Neutrophil (primary cell): Measurements from ENCODE around the genes MEIS3 and TPRX2.

DNA sequence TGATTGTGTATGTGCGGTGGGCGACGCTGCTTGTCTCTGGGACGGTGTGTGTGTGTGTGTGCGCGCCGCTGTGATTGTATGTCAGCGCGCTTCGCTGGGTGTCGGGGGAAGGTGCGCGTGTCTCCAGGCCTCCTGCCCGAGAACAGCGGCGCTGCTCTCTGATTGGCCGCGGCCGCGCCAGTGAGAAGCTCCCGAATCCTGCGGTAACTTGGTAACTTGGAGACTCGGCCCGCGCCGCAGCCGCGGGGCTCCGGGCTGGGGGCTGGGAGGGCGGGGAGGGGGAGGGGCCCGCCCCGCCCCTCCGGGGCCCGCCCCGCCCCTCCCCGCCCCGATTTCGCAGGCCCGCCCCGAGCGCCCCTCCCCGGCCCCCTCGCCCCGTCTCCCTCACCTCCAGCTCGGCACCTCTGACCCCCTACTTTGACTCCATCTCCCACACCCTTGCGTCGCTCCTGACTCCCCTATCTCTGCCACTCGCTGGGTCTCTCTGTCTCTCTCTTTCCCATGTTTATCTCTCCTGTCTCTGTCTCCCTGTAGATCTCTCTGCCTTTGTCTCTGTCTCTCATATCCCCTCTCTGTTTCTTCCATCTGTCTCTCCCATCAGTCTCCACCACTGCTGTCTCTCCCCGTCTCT, 12.1 kb upstream of the BBC3 start:
- PRO-cap, result no peak

DNA sequence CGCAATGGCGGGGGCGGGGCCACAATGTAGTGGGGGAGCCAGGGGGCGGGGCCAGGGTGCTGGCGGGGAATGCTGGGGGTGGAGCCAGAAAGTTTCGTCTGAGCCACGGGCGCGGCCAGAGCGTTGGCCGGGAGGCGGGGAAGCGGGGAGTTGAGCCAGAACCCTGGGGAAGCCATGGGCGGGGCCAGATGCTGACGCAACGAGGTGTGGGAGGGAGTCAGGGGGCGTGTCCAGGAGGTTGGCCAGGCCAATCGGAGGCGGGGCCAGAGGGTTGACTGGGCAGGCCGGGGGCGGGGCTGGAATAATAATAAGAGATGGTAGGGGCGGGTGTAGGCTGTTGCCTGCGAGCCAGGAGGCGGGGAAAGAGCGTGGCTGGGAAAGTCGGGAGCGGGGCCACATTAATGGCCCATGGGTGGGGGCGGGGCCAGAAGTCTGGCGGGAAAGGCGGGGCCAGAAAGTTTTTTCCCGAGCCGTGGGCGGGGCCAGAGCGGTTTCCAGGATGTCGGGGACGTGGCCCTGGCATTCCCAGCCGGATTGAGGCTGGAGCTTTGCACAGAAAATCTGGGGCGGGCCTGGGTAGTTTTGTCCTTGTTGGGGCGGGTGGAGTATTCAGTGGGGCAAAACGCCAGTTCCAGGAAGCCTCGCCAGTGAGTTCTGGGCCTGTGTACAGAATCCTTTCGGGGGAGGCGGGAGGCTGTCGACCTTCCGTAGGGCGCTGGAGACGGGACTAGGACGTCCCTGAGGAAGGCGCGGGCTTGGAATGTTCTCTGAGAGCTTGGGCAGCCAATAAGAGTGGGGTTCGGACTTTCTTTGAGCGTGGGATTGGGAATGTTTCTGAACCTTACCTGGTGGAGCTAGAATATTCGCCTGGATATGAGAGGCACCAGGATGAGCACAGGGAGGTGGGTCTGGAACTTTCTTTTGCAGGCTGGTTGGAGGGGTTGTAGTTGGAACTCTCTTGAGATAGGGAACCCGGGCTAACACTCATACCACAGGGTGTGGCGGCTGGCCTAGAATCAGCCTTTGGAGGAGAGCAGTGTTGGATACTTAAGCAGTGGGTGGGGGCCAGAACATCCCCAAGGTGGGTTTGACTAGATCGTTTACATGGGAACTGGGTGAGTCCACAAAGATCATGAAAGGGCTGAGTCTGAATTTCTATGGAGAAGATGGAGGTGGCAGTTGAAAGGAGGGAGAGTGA, 1.1 kb downstream of the CCDC9 start:
- PRO-cap, result unidirectional peak, plus-strand start at position 123 of the sequence; unidirectional peak, plus-strand start at position 369 of the sequence

DNA sequence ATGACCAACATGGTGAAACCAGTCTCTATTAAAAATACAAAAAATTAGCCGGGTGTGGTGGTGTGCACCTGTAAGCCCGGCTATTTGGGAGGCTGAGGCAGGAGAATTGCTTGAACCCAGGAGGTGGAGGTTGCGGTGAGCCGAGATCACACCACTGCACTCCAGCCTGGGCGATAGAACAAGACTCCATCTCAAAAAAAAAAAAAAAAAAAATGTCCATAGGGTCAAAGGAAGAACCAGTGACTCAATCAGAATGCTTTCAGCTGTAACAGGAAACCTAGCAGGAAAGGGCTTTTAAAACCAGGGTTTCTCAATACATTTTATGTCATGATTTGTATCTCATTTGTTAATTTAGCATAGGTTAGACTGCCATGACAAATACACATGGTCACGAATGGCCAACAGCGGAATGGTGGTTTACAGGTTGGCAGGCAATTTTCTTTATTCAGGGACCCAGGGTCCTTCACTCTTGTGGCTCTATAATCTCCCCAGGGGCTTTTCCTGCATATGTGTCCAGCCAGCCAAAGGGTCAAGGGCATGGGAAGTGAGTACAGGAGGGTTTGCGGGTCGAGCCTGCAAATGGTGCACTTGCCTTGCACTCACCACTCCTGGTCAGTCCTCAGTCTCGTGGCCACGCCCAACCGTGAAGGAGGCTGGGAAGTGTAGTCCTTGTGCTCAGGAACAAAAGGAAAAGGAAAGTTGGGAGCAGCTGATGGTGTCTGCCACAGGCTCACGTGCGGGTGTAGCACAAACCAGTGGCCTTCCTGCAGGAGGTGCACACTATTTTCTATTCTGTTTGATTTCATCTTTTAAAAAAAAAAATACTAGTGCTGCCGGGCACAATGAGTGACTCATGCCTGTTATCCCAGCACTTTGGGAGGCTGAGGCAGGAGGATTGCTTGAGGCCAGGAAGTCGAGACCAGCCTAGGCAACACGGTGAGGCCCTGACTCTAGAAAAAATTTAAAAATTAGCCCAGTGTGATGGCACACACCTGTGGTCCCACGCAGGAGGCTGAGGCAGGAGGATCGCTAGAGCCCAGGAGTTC, 14.8 kb downstream of the DHX34 start:
- PRO-cap, result no peak

GRCh38 chr19:47414409-47415119, 4.8 kb downstream of the MEIS3 start:
- PRO-cap, result no peak

- PRO-cap, result no peak
Measured at GRCh38 chr19:47419380-47420156, at the start of gene MEIS3. MEIS3 (minus strand) TSS chr19:47419527.

DNA sequence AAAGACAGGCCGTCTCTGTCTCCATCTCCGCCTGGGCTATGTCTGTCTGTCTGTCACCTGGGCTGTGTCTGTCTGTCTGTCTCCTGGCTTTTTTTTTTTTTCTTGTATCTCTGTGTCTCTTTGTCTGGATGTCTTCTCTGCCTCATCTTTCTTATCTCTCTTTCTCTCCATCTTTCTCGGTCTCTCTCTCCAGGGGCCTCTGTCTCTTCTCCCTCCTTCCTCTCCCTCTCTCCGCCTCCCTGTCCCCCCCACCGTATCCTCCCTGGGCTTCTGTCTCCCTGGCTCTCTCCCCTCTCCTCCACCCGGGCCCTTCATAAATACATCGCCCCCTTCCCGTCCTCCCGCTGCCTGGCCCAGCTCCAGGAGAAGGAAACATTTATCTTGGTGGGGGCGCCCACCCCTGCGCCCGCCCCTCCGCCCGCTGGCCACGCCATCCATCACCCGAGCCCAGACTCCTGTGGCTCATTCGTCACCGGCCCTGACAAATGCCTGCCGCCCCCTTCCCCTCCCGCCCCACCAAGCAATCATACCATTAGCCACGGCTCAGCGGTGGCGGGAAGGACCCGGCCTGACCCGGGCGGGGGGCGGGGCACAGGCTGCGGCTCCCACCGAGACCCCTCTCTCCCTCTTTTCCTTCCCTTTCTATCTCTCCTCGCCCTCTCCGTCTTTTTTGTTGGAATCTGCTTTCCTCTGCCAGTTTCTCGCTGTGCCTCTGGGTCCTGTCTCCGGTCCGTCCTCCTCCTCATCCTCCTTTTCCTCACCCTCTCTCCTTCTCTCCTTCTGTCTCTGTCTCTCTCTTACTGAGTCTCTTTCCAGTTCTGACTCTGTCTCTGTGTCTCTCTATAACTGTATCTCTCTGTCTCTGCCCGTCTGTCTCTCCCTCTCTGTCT, 2.6 kb upstream of the MEIS3 start:
- PRO-cap, result no peak

DNA sequence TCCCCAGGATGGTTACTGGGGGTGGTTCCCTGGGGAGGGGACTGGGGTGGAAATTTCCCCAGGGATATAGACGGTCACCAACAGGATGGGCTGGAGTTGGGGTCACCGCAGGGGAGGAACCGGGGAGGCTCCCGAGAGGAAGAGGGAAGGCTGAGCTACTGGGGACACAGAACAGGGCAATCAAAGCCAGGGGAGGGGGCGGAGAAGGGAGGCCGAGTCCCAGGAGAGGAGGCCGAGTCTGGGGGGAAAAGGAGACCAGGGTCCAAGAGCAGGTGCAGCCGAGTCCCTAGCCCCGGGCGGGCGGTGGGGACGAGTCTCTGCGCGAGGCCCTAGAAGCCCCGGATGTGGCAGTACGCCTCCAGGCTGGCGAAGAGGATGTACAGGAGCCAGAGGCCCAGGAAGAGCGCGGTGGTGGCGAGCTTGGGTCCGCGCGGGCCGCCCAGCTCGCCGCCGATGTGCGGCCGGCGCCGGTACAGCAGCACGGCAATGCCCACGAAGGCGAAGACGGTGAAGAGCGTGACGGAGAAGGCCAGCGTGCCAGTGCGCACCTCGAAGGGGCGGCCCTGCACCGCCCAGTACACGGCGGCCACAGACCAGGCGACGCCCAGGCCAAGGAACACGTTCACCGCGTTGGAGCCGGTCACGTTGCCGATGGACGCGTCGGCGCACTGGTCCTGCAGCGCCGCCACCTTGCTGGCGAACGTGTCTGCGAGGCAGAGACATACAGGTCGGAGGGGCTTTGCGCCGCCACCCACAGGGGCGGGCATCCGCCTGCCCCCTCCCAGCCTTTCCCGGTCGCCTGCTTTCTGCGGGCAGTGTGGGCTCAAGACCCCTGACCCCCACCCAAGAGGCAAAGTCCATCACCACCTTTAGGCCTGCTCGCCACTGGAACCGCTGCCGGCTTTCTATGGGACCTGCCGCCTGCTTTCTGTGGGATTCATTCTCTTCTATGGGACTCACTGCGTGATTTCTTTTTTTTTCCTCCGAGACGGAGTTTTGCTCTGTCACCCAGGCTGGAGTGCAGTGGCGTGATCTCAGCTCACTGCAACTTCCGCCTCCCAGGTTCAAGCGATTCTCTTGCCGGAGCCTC, 10.8 kb upstream of the MEIS3 start:
- PRO-cap, result no peak

GRCh38 chr19:47499963-47500822, 14.7 kb downstream of the NAPA start:
- PRO-cap, result no peak

- PRO-cap, result no peak
Measured at GRCh38 chr19:47500971-47501883, 13.6 kb downstream of the NAPA start.

- PRO-cap, result no peak
Measured at GRCh38 chr19:47581446-47582112, 8.6 kb upstream of the ZNF541 start.

GRCh38 chr19:47607850-47608793, 812 bp upstream of the BICRA start:
- PRO-cap, result unidirectional peak, plus-strand start at chr19:47608204; unidirectional peak, minus-strand start at chr19:47608627

DNA sequence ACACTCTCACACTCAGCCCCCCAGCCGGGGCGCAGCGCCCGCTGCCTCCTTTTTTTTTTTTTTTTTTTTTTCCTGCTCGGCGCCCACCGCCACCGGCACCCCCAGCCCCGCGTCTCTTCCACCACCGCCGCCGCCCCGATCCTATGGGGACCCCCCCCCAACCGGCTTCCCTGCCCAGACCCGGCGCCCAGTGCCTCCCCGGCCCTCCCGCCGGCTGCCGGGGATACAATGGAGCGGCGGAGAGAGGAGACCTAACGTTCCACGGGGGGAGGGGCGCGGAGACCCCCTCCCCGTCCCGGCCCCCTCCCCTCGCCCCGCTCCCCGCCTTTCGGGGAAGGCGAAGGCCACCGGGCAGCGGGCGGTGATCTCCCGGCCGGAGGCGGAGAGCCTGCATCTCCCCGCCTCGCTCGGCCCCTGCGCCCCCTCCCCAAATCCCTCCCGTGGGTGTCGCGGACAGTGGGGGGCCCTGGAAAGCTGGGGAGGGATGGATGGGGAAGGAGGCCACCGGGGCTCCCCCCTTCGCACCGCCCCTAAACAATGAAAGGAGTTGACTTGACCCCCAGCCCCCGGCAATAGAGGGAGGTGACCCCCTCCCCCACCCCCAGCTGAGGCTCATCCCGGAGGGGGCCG, 509 bp downstream of the BICRA start:
- PRO-cap, result no peak

DNA sequence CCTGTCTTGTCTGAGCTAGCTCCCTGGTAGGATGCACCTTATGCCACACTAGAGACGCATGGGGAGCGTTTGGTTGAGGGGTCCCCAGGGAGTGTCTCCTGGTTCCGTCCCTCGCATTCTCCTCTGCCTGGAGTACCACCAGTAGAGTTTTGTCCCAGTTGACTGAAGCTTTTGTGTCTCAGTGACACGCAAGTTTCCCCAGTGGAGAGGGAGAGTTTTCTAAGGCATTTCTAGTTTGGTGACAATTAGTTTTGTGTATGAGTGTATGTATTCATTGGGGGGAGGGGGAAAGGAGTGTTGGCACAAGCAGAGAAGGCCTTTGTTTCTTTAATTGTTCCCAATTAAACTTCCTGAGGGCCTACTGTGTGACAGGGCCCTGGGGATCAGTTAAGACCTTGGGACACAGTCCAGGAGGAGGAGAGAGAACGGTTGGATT, 4.7 kb downstream of the BICRA start:
- PRO-cap, result no peak

DNA sequence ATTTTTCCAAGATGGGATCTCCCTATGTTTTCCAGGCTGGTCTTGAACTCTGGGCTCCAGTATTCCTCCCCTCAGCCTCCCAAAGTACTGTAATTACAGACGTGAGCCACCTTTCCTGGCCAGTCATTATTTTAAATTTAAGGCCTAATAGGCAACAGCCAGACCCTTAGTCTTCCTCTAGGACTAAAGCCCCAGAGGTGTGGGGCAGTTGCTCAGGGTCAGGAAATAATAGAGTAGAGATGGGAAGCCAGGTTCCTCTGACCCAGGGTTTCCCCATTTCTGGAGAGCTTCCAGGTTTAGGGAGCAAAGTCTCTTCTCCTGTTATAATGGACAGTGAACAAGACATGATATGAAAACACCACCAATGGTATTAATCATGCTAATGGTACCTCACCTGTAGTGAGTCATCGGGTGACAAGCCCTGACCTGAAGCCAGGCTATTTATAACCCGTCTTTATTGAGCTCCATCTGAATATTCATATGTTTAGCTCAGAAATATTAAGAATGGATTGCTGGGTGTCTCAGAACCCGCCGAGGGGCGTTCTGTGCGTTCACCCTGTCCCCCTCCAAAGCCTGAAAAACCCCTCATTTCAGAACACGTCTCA, 24.6 kb downstream of the BICRA start:
- PRO-cap, result no peak

DNA sequence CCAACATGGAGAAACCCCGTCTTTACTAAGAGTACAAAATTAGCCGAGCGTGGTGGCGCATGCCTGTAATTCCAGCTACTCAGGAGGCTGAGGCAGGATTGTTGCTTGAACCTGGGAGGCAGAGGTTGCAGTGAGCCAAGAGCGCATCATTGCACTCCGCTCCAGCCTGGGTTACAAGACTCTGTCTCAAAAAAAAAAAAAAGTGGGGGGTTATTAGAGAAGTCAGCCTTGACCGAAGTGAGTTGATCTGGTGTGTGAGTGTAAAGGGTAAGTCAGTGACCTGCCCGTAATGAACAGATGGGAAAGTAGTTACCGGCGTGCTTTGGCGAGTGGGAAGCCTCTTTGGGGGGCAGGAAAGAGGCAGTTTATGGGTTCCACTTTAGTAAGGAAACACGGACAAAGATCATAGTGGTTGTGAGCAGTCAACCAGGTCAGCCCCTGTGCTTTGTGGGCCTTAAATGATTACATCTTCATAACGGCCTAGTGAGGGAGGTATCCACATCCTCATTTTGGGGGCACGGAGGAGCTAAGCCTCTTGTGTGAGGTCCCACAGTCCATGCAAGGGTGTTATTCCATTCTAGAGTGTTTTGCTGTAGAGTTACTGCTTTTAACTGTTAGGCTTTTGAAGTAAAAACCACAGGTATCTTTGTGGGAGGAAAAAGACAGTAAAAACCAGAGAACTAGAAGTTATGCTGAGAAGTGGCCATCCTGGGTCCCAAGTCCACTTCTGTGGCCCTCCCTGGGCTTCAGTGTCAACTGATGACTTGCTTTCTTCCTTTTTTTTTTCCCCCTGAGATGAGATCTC, 3.8 kb downstream of the NOP53 start:
- PRO-cap, result no peak

- PRO-cap, result no peak
Measured at GRCh38 chr19:47773966-47774412, 4.5 kb upstream of the SELENOW start.

DNA sequence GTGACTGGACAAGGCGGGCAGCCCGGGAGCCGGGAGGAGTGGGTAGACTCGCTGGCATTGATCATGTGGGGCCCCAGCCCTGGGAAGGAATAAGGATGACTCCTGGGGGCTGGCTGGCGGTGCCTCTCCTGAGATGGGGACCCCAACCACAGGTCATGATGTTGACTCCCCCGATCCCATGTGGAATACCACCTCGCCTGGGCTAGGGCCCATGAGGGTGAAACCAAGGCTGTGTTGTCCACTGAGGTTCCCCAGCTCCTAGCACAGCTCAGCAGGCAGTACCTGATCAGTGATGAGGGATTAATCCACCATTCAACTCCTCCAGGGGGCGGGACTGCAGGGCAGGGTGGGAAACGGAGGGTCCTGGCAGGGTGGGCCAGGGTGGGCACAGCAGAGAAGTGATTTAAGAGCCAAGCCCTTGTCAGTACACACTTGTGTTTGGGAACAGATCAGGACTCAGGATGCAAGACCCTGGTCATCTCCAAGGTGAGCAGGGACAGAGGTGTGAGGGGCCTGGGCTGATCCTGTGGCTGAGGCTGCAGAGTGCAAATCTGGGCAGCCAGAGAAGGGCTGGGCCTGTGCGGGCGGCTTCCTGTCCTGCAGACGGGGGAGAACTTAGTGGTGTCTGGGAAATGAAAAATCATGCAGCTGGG, at the start of gene TPRX2:
TSS of gene TPRX2 (plus strand) at position 450 of the 653 bp plus-strand sequence.
- PRO-cap, result no peak

DNA sequence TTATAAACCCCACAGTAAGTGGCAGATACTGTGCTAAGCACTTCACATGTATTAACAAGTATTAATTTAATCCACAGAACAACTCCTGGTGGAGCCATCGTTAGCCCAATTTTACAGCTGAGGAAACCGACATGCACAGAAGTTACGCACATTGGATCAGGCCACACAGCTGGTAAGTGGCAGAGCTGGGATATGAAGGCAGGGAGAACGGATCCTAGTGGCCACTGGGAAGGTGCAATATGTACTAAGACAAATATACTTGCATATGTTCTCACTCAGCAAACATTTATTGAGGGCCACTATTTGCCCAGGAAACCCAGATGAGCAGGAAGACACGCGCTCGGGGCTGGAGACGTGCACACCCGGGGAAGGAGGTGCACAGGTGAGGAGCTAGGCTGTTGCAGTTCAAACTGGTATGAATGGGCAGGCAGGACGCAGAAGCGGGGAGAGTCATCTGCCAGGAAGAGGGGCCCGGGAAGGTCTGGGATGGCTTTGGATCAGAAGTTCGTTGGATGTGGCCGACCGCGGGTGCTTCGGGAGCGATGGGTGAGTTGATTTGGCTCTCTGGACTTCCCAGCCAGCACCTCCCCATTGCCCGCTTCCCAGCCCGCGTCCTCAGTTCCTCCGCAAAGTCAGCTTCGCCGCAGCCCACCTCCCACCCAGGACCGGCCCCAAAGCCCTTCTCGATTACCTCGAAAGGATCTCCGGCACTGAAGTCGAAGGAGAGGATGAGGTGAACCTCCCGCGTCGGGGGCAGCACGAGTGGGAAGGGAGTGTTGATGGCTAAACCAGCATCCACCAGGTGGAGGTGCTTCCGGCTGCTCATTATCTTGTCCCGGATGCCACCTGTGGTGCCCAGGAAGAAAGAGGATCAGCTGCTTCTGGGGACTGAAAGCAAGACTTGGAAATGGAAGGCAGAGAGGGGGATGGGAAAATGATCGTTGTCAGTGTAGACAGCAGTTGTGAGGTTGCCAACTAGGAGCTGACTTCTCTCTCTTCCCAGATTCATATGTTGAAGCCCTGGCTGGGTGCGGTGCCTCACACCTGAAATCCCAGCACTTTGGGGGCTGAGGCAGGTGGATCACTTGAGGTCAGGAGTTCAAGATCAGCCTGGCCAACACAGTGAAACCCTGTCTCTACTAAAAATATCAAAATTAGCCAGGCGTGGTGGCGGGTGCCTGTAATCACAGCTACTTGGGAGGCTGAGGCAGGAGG, 17.8 kb upstream of the CABP5 start:
- PRO-cap, result no peak

GRCh38 chr19:48161358-48161735, 8.8 kb downstream of the LIG1 start:
- PRO-cap, result no peak

- PRO-cap, result unidirectional peak, minus-strand start at chr19:48203952
Measured at GRCh38 chr19:48203650-48204535, 33.4 kb downstream of the ZSWIM9 start.